H4 (cell line): Measurements from ENCODE around the genes OTULINL and FBXL7.

GRCh38 chr5:10635294-10635917, 71.5 kb downstream of the ANKRD33B start:
- RAMPAGE, long total RNA: no peak

GRCh38 chr5:10762261-10762948, 1.4 kb upstream of the DAP start:
- RAMPAGE, long total RNA: no peak

DNA sequence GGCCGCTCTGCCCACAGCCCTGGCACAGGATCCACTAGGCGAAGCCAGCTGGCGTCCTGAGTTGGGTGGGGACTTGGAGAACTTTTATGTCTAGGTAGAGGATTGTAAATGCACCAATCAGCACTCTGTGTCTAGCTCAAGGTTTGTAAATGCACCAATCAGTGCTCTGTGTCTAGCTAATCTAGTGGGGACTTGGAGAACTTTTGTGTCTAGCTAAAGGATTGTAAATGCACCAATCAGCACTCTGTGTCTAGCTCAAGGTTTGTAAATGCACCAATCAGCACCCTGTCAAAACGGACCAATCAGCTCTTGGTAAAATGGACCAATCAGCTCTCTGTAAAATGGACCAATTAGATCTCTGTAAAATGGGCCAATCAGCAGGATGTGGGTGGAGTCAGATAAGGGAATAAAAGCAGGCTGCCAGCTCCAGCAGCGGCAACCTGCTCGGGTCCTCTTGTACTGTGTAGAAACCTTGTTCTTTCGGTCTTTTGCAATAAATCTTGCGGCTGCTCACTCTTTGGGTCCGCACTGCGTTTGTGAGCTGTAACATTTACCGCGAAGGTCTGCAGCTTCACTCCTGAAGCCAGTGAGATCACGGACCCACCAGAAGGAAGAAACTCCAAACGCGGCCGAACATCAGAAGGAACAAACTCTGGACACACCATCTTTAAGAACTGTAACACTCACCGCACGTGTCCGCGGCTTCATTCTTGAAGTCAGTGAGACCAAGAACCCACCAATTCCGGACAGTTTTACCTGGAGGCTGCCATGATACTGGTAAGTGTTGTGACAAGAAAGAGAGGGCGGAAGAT, 758.3 kb upstream of the CTNND2 start:
- RAMPAGE, long total RNA: no peak

- RAMPAGE, long total RNA: no peak
Measured at GRCh38 chr5:12794640-12795391, 890.6 kb upstream of the CTNND2 start.

- RAMPAGE, long total RNA: no peak
Measured at GRCh38 chr5:12888389-12888700, 984.1 kb upstream of the CTNND2 start.

DNA sequence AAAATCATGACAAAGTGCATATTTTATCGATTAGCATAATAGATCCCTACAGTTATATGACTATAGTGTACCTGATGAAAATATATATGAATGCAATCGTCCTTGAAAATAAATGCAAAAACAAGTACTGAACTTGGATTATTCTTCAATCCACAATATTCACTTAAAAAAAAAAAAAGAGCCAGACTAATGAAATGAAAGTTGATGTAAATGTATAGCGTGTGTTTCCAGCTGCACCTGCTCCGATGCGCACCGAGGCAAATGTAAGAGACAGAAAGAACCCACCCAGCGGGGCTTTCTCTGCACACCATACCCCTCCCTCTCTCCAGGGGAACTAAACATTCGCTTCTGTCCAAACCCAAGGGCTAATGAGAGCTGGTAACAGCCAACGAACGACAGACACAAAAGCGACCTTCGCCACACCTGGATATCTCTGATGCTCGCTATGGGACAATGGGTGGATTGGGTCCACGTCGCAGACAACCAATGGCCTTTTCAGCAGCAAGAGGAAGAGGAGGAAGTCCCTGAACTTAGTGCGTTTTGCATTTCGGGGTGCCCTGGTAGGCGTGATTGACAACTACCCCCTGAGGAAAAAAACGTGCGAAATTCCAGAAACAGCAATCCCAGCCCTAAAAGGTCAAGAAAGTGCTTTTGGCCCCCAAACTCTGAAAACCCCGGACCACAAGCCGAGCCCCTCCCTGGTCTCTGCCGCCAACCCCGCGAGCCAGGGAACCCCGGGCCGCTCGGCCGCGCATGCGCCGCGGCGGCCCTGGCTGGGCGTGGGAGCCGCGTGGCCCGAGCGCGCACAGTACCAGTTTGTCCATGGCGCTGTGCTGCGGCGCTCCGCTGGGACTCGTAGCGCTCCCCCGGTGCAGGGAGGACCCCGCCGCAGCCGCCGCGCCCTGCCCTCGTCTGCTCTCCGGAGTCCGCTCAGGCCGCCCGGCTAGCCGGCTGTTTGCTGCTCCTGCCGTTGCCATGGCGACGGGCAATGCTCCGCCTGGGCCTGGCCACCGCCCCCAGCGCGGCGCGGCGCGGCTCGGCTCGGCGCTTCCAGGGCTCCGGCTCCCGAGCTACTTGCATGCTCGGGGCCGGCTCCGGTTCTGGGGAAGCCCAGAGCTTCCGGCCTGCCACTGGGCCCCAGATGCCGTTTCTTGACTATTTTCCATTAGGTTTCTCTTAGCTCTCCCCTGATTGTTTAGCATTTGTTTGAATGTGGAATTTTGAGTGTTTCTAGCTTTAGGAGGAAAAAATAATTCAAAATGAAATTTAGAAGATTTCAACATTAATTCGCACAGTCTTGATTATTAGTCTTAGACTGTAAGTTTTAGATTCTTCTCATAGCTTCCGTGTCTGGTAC, 66.8 kb upstream of the DNAH5 start:
- RAMPAGE, long total RNA: no peak

- RAMPAGE, long total RNA: no peak
Measured at GRCh38 chr5:14158696-14159521, 15.8 kb downstream of the TRIO start.

- RAMPAGE, long total RNA: no peak
Measured at GRCh38 chr5:14212909-14213381, 69.8 kb downstream of the TRIO start.

GRCh38 chr5:14258559-14259309, 115.6 kb downstream of the TRIO start:
- RAMPAGE, long total RNA: no peak

DNA sequence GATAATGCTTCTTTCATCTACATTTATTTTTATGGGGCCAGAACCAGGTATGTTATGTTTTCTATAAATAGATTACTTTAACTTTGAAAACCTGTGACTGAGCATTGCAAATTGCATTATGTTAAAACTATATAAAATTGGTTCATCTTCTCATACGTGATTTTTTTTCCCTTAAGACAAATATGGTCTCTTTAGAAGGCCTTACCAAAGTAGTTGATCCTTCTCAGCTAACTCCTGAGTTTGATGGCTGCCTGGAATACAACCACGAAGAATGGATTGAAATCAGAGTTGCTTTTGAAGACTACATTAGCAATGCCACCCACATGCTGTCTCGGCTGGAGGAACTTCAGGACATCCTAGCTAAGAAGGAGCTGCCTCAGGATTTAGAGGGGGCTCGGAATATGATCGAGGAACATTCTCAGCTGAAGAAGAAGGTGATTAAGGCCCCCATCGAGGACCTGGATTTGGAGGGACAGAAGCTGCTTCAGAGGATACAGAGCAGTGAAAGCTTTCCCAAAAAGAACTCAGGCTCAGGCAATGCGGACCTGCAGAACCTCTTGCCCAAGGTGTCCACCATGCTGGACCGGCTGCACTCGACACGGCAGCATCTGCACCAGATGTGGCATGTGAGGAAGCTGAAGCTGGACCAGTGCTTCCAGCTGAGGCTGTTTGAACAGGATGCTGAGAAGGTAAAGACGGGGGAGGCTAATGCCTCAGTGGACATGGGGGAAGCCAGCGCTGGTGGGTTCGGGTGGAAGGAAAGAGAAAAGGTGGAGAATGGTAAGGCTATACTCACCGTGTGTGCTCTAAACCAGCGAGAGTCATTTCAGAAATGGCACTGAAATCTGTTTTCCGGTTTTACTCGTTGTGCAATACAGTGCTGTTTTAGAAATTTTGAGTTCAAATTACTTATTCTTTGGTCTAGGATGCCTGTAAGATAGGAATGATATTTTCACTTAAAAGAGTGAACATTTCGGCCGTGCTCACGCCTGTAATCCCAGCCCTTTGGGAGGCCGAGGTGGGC, 147.7 kb downstream of the TRIO start:
- RAMPAGE, long total RNA: no peak

- RAMPAGE, long total RNA: no peak
Measured at GRCh38 chr5:14380981-14381606, 200.5 kb upstream of the OTULINL start.

GRCh38 chr5:14580739-14581349, 748 bp upstream of the OTULINL start:
- RAMPAGE, long total RNA: no peak

GRCh38 chr5:14581376-14582586, at the start of gene OTULINL:
Gene OTULINL, plus strand, starts transcription at chr5:14581792.
- RAMPAGE, long total RNA: no peak

DNA sequence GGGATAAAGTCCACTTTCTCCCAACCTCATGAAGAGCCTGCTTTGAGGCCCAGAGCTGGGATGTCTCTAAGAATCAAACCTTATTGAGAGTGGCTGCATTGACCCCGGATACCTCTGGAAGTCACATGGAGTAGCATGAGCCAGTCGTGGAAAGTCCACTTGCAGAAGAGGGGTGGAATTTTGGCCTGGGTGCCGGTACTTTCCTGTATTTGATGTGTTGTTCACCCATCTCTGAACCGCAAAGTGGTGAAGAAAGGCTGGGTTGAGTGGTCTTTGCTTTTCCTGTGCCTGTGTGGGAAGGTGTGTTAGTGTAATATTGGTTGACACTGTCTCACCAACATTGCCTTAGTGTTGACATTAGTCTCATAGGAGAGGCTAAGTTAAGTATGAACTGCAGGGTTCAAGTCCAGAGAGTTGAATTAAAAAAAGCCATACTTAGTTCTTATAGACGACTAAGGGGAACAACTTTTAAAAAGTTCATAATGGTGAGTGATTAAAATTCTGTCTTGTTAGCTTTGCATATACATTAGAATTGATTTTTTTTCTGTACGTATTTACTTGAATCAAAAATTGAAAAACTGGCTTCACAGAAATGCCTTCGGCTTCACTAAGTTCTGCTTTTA, 3.8 kb downstream of the OTULIN start:
- RAMPAGE, long total RNA: no peak

- RAMPAGE, long total RNA: no peak
Measured at GRCh38 chr5:14696038-14696781, 31.7 kb downstream of the OTULIN start.

DNA sequence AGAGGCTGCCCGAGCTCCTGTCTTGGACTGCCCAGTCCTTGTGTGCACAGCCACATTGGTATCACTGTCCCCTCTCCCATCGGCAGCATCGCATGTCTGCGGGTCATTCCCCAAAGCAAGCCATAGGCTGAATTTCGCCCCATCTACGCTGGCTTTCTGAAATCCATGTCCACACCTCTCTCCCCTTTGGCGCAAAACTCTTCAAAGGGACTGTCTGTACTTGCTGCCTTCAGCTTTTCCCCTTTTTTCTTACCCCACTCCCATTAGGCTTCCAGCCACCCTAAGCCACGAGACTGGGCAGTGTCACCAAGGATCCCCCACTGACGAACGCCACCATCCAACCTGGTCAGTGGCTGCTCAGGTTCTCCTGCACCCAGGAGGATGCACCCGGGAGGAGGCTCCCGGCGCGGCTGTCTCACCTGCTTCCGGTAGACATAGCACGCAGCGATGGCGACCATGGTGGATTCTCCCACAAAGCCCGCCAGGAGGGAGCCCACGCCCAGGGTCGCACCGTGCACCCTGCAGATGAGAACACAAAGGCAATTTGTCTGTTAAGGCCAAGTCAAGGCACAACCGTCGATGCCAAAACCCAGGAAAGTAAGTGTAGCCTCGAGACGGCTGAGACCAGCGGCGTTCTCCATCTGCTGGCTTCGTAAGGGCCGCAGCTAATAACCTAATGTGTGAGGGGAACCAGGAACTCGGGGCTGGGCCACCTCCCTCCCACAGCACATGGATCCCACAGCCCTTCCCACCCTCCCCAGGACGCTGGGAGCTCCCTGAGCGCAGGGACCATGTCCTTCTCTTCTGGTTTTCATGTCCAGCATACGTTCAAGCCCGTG, 48.2 kb downstream of the OTULIN start:
- RAMPAGE, long total RNA: no peak

- RAMPAGE, long total RNA: no peak
Measured at GRCh38 chr5:14864529-14864728, 7.1 kb downstream of the ANKH start.

DNA sequence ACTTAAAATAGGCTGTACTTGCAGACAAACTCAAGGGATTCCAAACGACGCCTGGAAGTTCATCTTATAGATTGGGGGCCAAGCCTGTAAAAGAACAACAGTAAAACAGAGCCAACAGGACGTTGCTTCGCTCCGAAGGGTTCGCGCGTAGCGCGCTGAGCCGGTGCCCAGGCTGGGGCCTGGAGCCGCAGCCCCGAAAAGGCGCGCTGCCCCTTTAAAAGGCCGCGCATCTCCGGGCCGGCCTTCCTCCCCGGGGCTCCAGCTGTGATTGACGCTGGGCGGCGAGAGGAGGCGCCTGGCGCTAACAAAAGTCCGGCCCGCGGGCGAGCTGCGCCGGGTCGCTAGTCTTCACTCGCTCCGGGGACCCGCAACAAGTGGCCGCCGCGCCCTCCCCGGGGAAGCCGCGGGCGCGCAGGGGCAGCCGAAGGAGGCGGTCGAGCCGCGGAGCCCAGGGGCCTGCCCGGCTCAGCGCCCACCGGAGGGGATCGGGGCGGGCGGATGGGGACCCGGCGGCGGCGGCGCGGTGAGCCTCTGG, at the start of gene FBXL7:
Gene FBXL7, plus strand, starts transcription at position 333 of the 535 bp plus-strand sequence.
- RAMPAGE, long total RNA: no peak

DNA sequence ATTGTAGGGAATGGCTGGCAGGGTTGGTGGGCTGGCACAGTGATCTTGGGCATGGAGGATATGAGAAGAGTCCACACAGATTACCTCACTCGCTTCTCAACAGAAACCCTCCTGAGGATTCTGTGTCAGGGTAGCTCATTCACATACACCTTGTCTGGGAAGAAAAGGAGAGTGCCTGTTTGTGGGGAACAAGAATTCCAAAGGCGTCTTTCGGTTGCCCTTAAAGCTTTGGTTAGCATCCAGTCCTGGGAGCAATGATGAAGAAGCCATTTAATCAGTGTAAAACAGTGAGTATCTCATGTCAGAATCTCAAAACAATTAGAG, 26.2 kb downstream of the FBXL7 start:
- RAMPAGE, long total RNA: no peak

- RAMPAGE, long total RNA: no peak
Measured at GRCh38 chr5:16656769-16657068, 39.9 kb upstream of the RETREG1 start.